Frontal cortex (tissue), 2 donors: ENCODE data around the genes STON2, ZC3H14 and EML5.

GRCh38 chr14:80954656-80955111, 737 bp upstream of the TSHR start:
- RAMPAGE, long total RNA: no peak

- RAMPAGE, long total RNA: no peak
Observed at GRCh38 chr14:81205670-81205915, 15.2 kb downstream of the GTF2A1 start.

DNA sequence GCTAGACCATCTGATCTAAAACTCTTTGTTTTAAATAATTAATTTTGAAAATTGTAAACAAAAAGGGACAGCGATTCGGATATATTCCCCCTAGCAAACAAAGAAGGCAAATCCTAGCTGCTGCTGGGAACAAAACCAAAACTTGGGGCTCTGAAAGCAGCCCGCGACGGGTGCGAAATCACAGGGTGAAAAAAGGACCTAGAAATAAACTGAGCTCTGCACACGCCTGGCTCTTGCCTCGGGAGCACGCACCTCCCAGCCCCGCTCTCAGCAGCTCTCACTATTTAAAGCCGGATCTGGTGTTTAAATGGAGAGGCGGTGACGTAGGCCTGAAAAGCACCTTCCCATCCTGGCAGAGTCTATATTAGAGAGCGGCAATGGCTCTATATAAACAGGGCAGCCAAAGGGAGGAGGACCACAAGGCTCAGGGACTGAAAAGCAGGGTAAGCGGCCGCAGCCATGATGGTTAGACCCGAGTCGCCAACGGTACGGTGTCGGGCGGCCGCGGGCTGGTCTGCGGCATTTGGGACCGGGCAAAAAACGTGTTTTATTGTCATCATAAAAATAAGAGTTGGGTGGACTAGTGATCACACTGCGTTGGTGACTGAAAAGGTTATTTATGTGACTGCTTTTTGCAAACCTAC, 1.6 kb downstream of the GTF2A1 start:
- RAMPAGE, long total RNA: start-site peak on the plus strand centred at position 438 of the sequence, 56 bp wide, 48 and 19 reads in 2 replicates

DNA sequence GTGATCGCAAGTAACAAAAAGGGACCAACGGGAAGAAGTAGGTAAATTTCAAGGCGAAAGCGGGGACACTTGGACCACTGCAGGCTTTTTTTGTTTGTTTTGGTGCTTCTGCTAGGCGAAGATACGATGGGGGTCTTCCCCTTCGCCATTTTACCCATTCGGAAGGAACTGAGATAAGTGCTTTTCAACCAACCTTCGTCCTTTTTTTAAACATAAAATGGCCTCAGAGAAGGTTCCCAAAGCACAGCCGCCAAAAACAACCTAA, 1.1 kb downstream of the GTF2A1 start:
- RAMPAGE, long total RNA: no peak

GRCh38 chr14:81399979-81400792, at the start of gene STON2:
Gene STON2 (minus strand): TSS chr14:81400324.
- RAMPAGE, long total RNA: no peak

DNA sequence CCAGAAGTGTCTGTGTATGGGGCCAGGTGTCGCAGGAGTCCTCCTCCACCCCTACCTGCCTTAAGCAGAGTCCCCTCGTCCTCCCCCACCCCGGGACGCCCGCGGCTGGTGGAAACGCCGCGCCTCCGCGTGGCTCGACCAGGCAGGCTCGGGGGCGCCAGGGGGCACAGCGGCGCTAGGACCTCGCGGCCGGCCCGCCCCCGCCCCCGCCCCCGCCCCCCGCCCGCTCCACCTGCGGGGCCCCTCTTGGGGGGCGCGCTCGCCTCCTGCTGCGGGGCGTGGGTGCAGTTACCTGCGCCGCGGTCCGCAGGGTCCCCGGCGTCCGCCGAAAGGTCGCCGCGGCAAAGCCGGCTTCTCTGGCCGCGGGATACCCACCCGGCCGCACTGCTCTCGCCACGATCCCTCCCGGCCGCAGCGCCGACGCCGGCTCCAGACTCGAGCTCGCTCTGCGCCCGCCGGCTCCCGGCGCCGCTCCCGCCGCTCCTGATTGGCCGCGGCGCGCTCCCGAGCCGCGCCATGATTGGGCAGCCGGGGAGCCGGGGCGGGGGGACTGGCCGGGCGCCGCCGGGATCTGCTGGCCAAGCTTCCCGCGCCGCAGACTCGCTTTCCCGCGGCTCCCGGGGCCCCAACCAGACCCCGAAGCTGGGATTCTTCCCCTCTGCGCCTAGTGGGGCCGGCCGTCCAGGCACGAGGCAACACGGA, 36.1 kb upstream of the STON2 start:
- RAMPAGE, long total RNA: no peak

DNA sequence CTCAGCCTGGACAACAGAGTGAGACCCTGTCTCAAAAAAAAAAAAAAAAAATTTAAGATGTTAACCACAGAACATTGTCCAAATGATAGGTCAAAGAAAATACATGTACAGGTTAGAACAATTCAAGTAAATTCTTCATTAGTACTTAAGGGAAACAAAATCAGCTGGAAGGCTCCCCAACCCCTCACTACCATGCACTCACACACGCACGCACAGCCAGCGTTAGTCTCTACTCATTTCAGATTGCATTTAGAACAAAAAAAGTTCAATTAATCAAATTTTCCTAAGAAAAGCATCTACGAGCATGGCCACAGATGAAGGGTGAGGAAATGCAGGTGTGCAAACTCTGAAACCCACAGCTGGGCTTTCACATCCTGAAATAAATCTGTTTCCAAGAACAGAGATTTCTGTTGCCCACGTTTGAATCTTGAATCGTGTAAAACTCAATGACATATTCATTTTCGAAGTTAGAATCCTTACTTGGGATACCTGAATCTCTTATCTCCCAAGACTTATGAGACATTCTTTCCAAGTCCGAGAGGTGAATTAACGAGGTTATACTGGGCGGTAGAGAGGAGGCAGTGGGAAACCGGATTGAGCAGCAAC, 62.6 kb downstream of the SEL1L start:
- RAMPAGE, long total RNA: no peak

GRCh38 chr14:86312446-86313099, 782.6 kb downstream of the FLRT2 start:
- RAMPAGE, long total RNA: no peak

DNA sequence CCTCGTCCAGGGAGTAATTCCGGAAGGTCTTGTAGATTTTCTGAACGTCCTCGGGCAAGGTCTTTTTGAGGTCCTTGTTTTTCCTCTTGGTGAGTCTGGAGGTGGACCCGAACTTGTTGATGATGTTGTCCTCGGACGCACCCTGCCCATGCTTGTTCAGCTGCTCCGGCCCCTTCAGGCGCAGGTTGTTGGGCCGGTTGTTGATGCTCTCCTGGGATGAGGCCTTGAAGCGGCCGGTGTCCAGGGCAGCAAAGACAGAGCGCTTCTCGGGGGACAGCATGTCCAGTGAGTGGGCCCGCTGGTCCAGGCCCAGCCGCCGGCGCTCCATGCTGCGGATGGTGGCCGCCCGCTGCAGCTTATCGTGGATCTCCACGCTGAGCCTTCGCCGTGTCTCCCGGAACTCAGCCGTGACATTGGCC, 137.4 kb downstream of the KCNK10 start:
- RAMPAGE, long total RNA: no peak

GRCh38 chr14:88562754-88563739, at the start of gene ZC3H14:
Gene ZC3H14 (plus strand): TSS chr14:88563037.
- RAMPAGE, long total RNA: no peak

DNA sequence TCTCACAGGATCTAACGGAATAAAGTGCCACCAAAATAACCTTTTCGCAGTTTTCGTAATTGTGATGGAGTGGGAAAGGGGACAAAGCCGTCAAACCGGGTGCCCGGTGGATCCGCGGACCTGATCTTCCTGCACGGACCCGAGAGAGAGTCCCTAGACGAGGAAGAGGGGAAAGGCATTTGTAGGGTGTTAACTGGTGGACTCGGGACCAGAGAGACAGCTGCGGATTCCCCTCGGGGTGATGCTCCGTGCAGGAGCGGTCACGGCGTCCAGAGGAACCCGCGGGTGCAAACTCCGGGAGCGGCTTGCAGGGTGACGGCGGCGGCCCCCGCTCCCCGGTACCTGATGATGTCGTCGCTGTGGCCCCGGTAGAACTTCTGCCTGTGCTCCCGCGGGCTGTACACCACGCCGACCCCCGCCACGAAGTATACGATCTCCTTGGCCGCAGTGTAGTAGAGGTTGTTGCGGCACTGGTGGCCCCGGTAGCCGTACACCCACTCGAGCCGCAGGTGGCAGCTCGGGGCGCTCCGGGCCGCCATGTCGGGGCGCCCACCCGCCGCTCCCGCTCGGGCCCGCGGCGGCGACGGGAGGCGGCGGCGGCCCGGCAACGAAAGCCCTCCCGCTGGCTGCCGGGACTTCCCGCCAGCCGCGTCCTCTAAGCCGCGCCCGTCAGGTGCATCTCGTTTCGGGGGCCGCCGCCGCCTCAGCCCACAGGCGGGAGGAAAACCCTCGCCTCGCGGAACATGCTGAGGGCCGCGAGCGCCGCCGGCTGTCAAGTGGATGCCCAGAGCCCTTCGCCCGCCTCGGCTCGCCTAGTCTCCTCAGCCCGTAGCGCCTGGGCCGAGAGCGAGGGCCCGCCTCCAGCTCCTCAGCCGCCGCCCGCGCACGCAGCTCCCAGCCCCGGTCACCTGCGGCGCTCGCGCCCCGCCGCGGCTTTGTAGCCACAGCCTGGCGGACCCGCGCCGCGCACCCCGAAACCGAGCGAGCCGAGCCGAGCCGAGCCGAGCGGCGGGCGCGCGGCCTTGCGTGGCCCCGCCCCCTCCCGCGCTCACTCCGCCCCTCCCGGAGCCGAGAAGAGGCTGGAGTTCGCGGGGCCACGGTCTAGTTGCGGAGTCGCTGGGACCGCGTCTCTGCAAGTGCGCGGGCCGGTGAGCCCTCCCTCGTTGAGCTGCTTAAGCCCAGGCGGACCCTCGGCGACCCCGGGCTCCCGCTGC, at the start of gene EML5:
EML5 (minus strand) TSS at position 989 of the 1,214 bp plus-strand sequence.
- RAMPAGE, long total RNA: no peak

DNA sequence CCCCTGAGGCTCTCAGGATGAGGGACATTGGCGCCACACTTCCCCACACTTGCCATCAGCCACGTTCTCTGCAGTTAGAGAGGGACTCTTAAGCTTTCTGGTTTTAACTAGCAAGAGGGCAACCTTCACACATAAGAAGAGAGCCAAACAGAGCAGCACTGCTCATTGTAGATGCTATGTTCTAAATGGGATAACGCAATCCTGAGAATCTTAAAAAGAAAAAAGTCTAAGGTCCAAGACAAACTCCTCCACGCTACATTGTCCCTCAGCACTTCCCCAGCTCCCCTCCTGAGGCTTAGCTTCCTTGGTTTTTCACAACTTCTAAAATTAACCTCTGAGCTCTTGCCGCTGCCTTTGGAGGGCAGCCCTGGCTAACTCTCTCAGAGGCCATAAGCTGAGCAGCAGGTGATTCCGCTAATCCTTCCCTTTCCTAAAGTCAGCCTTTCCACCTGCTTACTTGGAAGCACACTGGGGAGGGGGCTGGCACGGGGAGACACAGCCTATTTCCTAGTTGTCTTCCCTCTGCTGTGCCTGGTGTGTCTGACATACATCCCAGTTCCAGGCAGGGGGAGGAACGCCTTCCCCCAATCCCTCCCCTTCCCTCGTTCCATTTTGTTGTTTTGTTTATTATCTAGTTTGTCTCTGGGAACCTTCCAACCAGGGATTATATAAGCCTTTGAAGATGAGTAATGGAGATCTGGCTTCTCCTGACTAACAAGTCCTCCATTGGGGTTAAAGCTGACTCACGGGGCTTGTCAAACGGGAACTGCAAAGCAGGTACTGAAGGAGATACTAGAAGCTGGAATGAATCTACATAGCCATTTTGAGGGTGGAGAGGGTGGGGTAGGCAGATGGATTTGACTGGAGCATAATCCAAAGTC, 231.1 kb downstream of the FOXN3 start:
- RAMPAGE, long total RNA: no peak

GRCh38 chr14:89214041-89214855, 202.8 kb downstream of the FOXN3 start:
- RAMPAGE, long total RNA: no peak

DNA sequence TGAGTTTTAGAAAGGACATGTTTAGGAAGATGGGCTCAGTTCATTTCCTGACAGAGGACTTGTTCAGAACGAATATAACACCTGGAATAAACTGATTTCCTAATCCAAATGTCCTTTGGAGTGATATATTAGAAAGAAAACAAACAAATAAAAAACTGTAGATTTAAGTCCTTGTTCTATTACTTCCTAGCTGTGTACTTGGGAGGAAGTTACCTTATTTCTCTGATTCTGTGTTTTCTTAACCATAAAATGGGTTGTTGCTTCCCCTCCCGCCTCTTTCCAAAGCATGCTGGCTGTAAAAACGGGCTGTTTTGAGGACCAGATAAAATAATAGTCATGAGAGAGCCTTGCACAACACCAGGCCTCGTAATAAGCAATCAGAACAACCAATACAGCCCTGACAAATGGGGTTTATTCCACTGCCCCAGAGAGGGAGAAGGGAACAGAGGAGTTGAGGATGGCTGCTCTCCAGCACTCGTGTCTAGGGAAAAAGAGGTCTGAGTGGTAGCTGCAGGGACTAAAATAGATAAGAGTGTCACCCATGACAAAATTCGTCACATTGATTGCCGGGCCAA, 188.3 kb downstream of the FOXN3 start:
- RAMPAGE, long total RNA: no peak

DNA sequence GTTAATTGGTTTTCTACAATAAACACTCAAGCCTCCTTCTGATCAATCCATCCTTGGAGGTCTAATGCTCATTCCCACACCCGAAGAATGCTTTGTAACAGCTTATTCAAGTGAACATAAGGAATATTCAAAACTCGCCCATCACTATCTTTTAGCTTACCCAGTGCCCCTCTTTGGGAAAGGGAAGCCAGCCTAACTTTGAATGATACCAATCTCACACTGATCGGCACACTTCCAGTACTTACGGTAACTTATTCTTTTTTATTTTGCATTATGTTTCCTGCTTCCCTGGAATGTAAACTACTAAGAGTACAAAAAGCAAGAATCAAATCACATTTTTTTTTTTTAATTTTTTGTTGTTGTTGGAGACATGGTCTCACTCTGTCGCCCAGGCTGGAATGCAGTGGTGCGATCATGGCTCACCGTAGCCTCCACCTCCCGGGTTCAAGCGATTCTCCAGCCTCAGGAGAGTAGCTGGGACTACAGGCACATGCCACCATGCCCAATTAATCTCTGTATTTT, 14.1 kb downstream of the FOXN3 start:
- RAMPAGE, long total RNA: no peak

DNA sequence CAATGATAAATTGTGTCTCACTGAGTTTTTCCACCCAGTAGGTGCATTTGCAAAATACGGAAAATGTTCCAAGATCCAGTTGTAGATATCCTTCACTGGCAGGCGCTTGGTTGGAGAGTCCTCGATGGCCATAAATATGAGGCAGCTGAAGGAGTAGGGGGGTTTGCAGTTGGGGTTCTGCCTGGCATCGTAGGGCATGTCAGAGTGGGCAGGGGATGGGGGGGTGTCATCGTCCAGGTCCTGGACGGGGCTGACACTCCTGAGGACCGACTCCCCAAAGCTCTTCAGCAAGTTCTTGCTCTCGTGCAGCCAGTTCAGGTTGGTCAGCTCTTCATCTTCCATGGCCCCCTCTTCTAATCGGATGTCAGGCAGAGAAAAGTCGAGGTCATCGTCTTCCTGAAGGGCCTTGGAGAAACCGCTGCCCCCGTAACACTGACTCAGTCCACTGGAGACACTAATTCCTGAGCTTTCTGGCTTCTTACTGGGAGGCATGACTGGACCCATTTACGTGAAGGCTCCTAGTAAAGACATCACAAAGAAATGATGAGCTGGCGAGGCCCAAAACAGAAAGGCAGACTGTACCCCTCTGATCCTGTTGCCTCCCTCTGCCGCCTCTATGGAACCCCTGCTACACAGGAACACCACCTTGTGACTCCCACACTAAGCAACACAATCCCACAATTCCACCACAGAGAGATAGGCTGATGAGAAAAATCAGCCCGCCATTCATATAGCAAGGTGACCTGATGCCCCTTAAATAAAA, 4.9 kb downstream of the FOXN3 start:
- RAMPAGE, long total RNA: no peak

DNA sequence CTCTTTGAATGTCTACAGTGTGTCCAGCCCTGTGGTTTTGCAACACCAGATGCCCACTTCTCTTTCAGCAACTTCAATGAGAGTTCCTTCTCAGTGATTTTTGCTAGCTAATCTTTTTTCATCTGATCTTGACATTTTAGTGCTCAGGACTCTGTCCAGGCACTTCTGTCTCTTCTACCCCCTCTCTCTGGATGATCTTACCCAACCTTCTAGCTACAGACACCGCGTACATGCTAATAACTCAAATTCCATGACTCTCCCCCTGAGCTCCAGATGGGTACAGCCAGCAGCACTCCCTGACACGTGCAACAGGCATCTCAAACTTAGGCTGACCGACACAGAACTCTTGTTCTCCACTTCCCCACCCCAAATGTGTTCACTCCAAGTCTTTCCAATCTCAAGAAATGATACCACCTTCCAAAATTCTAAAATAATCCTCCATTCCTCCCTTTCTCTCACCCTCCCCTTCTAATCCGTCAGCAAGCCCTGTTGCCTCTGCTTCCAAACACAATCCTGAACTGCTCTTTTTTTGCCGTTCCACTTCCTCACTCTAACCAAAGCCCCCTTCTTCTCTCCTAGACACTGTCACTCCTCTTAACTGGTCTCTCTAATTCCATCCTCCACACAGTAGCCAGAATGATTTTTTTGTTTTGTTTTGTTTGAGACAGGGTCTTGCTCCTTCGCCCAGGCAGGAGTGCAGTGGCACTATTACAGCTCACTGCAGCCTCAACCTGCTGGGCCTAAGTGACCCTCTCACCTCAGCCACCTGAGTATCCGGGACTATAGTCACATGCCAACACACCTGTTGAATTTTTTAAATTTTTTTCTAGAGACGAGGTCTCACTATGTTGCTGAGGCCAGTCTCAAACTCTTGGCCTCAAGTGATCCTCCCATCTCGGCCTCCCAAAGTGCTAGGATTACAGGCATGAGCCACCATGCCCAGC, 161.4 kb upstream of the FOXN3 start:
- RAMPAGE, long total RNA: no peak

DNA sequence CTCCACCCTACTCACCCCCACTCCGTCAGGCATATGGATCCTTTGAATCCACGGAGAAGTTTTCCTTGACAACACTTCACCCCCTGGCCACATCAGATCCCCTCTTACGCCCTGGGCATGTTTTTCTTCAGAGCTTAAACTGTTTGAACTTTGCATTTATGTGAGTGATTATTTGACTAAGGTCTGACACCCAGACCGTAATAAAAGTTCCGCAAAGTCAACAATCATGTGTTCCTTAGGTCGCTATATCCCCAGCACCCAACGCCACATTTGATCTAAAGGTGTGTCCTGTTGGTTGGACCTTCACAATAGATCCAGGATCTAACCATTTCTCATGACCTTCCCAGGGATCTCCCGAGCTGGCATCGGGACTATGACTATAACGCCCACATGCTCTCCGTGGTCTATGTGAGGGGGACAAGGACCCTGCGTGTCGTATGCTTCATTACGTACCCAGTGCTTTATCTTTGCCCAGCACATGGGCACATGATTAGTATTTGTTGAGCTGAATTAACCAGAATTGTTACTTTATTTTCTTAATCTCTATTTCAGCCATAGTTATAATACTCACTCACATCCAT, 255.9 kb upstream of the FOXN3 start:
- RAMPAGE, long total RNA: no peak

DNA sequence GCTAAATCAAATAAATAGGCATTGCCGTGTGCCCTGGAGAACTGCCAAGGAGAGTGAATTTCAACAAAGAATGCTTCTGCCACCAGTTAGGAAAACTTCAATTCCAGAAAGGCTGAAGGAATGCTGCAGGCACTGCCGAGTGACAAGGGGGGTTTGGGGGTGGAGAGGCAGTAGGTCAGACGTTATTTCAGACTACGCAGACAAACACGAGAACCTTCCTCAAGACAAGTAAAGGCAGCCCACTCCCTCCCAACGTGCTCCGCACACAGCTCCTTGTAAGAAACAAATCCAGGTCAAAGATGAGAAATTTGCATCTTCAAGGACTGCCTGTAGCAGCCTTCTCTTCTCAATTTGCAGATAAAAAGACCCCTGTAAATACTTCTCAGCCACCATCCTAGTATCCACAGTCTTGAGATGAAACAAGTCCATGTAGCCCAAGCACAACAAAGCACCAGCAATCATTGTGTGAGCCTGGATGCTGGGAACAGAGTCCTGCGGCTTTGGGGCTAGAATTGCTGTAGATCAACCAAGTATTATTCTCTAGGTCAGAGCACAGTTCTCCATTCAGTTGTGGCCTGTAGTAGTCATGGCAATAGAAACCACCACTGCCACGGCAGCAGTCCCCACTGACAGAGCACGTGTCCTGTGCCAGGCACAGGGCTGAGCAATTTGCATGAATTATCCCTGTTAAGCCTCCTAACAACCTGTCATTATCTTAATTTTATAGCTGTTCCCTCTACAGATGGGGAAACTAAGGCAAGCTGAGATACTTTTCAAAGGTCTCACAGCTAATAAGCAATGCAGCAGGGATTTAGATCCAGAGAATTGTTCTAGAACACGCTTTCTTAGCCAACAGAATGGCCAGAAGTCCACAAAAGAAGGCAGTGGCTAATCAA, 43.1 kb downstream of the EFCAB11 start:
- RAMPAGE, long total RNA: no peak

- RAMPAGE, long total RNA: no peak
Observed at GRCh38 chr14:90140666-90141398, 79.0 kb downstream of the KCNK13 start.